ENCODE data around the genes FNDC5, RNF19B and GJB4.

- PRO-cap = bidirectional peak, plus-strand start at chr1:32755129, minus-strand start at chr1:32754740
- RAMPAGE, long total RNA = no peak
Measured at GRCh38 chr1:32754906-32755206, 13.2 kb downstream of the KIAA1522 start.

DNA sequence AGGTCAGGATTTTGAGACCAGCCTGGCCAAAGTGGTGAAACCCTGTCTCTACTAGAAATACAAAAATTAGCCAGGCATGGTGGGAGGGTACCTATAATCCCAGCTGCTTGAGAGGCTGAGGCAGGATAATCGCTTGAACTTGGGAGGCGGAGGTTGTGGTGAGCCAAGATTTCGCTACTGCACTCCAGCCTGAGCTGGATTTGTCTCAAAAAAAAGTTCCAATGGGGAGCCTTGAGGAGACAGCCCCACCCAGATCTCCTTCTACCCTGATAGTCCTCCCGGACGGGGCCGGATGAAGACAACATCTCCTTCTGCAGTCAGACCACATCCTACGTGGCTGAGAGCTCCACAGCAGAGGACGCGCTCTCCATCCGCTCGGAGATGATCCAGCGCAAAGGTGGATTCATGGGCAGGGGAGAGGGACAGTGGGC lies 26.8 kb downstream of the KIAA1522 start:
- PRO-cap = no peak
- RAMPAGE, long total RNA = no peak

DNA sequence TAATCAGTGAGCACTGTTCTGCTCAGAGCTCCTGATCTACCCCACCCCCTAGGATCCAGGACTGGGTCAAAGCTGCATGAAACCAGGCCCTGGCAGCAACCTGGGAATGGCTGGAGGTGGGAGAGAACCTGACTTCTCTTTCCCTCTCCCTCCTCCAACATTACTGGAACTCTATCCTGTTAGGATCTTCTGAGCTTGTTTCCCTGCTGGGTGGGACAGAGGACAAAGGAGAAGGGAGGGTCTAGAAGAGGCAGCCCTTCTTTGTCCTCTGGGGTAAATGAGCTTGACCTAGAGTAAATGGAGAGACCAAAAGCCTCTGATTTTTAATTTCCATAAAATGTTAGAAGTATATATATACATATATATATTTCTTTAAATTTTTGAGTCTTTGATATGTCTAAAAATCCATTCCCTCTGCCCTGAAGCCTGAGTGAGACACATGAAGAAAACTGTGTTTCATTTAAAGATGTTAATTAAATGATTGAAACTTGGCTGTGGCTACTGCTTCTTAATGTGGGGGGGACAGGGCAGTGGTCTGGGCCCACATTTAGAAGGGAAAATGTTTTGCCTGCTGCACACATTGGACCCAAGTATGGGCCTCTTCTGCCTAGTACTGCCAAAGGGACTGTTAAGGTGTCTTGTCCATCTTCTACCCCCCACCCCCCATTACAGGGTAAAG lies 33.0 kb downstream of the KIAA1522 start:
- PRO-cap = bidirectional peak, plus-strand start at position 196 of the sequence, minus-strand start at position 95 of the sequence
- RAMPAGE, long total RNA = no peak

DNA sequence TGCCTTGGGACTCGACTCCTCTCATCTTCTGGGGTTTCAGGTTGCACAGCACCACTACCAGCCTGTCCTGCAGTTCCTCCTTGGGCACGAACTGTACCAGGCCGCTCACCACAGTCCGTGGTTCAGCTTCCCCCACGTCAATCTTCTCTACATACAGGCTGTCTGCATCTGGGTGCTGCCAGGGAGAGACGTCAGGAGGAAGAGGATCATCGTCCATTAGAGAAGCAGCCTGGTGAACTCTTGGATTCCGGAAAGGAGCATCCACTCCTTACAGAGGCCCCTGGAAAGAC lies 37.1 kb downstream of the YARS1 start:
- PRO-cap = no peak
- RAMPAGE, long total RNA = no peak

- PRO-cap = bidirectional peak, plus-strand start at chr1:32870674, minus-strand start at chr1:32870658
- RAMPAGE, long total RNA = no peak
Measured at GRCh38 chr1:32870505-32871371, at the start of gene FNDC5. TSS of gene FNDC5 (minus strand) at chr1:32870912.

- PRO-cap = no peak
- RAMPAGE, long total RNA = no peak
Measured at GRCh38 chr1:32956845-32957570, 7.6 kb downstream of the RNF19B start.

DNA sequence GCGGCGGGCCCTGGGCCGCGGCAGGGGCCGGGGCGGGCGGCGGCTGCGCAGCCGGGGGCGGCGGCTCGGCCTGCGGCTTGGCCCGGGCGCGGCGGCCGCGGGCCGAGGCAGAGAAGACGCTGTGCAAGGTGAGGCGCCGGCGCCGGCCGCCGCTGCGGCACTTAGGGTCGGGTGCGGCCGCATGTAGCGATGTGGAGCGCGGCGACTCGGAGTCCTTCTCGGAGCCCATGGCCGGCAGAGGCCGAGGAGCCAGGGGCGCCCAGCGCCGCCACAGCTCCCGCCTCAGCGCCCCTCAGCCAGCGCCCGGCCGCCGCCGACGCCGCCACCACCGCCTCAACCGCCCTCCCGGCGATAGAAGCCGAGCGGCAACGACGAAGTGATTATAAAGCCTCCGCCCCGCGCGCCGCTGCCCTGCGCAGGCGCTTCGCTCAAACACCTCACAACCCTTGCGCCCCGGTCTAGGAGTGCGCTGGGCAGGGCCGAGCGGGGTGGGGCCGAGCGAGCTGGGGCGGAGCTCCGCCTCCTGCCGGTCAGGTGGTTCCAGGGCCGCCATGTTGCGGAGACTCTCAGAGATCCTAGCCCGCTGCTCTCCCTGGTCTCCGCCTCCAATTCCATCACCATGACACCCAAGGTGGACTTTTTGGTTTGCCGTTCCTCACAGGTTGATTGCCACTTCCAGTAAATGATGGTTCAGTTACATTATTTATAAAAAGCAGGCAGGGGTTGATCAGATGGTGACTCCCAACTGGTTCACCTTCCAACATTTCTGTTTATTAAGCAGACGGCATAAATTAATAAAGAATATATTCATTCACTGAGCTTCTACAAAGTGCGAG lies at the start of gene RNF19B:
Gene RNF19B (minus strand): TSS at position 353 of the 836 bp plus-strand sequence.
- PRO-cap = bidirectional peak, plus-strand start at position 533 of the sequence, minus-strand start at position 357 of the sequence
- RAMPAGE, long total RNA = no peak

DNA sequence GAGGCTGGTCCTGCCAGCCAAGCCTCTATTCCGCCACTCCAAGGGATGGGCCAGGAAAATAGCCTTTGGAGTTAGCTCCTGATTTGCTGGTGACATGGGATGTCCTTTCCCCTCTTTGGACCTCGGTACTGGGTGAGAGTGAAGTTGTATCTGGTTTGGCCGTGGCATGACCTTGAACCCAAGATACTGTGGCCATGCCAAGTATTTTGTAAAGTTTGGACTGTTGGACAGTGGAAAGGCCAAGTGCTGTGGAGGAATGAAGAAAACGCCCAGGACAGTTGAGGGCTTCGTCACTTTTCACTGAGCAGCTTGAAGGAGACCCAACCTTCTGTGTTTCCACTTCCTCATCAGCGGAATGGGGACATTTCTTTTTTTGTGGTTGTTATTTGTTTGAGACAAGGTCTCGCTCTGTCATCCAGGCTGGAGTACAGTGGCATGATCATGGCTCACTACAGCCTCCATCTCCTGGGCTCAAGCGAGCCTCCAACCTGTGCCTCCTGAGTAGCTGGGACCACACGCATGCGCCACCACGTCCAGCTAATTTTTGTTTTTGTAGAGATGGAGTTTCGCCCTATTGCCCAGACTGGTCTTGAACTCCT lies 28.5 kb upstream of the RNF19B start:
- PRO-cap = no peak
- RAMPAGE, long total RNA = no peak

GRCh38 chr1:33001124-33002478 lies 35.1 kb downstream of the AK2 start:
- PRO-cap = no peak
- RAMPAGE, long total RNA = no peak

DNA sequence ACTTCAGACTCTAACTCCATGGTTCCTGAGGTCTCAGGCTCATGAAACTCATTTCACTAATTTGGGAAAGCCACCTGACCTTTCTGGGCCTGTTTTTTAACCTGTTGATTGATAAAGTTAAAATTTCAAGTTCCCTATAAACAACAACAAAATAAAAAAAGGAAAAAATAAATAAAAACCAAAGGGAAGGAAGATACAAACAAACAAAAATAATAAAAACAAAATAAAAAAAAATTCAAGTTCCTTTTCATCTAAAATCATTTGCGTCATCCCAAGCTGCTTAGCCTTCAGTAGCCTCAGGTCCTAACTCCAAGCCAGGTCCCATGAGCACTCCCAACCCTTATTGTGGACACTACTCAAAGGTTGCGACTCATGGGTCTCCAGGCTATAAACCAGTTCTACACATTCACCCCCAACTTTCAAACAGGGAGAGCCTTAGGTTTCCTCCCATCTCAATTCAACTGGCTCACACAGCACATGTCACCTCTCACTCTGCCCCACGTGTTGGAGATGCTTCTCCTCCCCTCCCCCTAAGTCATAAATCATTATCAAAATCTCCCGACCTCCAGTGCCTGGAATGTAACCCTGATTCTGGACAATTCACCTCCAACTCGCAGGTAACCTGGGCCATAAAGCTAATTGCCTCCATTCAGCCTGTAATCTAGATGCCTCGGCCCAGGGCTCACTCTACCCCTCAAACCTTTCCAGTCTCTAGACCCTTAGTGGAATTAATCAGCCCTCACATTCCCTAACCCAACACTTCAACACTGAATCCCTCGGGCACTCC lies 738 bp downstream of the AK2 start:
- PRO-cap = no peak
- RAMPAGE, long total RNA = no peak

DNA sequence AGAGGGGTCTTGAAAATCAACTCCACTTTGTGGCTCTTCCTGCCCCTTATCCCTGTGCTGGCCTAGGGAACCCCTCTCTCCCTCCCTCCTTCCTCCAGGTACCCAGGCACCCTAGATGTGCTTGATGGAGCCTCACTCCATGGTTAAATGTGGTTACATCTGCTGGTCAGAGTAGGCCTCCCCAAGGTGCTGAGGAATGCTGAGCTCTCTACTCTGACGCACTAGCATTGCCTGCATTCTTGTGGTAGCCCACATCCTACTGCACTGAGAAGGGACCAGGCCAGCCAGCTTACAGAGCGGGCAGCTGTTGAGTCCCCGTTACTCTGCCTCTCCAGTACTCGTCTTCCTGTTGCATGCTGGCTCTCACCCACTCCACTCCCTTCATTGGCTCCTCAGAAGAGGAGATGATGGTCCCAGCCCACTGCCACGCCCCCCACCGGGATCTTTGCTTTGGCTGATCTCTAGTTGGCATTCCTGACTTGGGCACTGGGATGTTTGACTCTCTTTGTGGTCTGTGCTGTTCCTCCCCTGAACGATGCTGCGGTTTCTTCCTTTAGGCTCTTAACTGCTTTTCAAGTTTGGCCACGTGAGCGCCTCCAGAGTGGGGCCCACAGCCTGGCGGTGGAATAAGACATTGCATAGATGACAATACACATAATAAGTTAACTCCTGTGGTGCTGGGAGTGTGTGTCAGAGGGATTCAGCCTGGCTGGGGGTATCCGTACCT lies 18.4 kb downstream of the AZIN2 start:
- PRO-cap = unidirectional peak, minus-strand start at position 325 of the sequence
- RAMPAGE, long total RNA = no peak

GRCh38 chr1:33145370-33146431 lies 36.1 kb downstream of the TRIM62 start:
- PRO-cap = no peak
- RAMPAGE, long total RNA = no peak

DNA sequence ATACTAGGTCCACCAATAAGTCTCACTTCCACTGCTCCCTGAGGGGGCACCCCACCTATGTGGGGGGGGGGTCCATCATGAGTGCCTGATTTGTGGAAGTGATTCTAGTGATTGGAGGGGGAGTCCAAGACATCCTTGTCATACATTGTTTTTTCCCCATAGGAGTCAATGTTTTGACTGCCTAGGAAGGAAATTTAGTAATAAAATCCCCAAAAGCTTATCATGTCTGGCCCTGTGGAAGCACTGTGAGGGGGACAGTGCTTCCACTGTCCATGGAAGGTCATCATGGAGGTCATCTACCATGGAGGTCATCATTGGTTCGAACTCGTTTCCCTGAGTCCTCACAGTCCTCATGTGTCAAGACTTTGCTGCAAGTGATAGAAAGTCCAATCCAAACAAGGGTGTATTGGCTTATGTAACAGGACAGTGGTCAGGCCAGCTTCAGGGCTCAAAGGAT lies 19.9 kb downstream of the A3GALT2 start:
- PRO-cap = no peak
- RAMPAGE, long total RNA = no peak

DNA sequence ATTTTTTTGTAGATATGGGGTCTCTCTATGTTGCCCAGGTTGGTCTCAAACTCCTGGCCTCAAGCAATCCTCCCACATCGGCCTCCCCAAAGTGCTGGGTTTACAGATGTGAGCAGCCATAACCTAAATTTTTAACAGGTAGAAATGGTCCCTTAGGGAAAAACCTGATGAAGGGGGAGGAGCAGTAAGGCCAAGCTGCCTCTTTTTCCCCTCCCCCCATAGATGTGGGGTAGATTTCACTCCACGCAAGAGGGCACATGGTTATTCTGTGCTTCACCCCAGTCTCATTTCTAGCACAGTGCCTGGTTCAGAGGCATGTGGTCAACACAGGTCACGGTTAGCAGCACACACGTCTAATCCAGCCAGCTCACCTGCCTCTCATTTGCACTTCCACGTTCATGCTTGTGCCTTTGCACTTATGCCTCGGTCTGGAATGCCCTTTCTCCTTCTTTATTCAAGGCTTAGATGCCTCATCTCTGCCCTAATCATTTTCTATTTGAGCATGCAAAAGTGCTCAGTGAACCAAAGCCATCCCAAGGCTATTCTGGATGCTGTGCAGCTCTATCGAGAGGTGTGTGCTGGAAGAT lies 1.9 kb upstream of the A3GALT2 start:
- PRO-cap = no peak
- RAMPAGE, long total RNA = no peak

GRCh38 chr1:33347606-33348173 lies 26.8 kb upstream of the A3GALT2 start:
- PRO-cap = no peak
- RAMPAGE, long total RNA = no peak

DNA sequence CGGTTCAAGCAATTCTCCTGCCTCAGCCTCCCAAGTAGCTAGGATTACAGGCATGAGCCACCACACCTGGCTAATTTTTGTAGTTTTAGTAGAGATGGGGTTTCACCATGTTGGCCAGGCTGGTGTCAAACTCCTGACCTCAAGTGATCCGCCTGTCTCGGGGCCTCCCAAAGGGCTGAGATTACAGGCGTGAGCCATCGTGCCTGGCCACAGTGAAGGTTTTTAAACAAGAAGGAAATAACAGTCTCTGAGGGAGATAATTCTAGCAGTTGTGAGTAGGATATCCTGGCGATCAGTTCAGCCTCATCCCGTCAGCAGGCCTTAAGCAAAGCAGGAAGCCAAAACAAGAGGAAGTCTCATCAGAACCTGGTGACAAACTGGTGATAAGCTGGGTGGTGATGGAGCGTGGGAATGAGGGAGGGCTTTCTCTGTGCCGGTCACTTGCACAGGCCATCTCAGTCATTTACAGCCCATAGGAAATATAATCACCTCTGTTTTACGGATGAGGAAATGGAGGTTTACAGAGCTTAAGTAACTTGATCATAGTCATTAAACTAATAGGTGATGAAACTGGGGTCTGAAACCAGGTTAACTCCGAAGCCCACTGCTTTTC lies 40.6 kb upstream of the A3GALT2 start:
- PRO-cap = no peak
- RAMPAGE, long total RNA = no peak

GRCh38 chr1:33382406-33383152 lies 48.3 kb downstream of the PHC2 start:
- PRO-cap = no peak
- RAMPAGE, long total RNA = no peak

DNA sequence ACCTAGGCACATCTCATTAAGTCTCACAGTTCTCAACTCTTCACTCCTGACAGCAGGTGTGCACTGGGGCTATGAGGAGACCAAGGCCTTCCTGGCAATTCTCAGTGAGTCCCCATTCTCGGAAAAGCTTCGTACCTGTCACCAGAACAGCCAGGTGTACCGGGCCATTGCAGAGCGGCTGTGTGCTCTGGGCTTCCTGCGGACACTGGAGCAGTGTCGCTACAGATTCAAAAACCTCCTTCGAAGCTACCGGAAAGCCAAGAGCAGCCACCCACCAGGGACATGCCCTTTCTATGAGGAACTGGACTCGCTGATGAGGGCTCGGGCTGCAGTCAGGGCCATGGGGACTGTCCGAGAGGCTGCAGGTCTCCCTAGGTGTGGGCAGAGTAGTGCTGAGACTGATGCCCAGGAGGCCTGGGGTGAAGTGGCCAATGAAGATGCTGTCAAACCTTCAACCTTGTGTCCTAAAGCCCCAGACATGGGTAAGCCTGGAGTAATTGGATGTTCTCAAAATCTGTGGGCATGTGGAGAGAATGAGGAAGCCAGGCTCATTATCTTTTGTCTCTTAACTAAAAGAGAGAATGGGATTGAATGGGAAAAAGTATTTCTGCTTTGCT lies 20.8 kb downstream of the ZSCAN20 start:
- PRO-cap = no peak
- RAMPAGE, long total RNA = no peak

DNA sequence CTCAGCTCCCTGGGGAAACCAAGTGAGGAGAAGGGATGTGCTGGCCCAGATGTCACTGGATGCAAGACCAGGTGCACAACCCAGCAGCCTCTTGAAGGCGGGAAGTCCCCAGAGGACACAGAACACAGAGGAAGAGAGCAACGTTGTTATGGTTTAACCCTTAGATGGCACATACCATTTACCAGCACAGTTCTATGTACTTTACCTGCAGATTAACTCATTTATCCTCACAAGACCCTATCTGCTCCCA lies 107.2 kb upstream of the GJB5 start:
- PRO-cap = no peak
- RAMPAGE, long total RNA = no peak

- PRO-cap = unidirectional peak, plus-strand start at chr1:34759741
- RAMPAGE, long total RNA = no peak
Measured at GRCh38 chr1:34759367-34759859, at the start of gene GJB4. TSS of gene GJB4 (plus strand) at chr1:34759740.

Measured in GM23338 (cell line).